Ileum (tissue), 1 donor: Measurements from ENCODE around the genes TBC1D3D, MRPL45, ARHGAP23 and SRCIN1.

GRCh38 chr17:37476454-37477247 lies 13.0 kb upstream of the DUSP14 start:
- PRO-cap: no peak

GRCh38 chr17:37512541-37513431 lies 23.1 kb downstream of the DUSP14 start:
- PRO-cap: no peak

- PRO-cap: no peak
Measured at GRCh38 chr17:37552763-37553982, 56.0 kb downstream of the SYNRG start.

- PRO-cap: no peak
Measured at GRCh38 chr17:37676521-37677138, 33.4 kb upstream of the DDX52 start.

DNA sequence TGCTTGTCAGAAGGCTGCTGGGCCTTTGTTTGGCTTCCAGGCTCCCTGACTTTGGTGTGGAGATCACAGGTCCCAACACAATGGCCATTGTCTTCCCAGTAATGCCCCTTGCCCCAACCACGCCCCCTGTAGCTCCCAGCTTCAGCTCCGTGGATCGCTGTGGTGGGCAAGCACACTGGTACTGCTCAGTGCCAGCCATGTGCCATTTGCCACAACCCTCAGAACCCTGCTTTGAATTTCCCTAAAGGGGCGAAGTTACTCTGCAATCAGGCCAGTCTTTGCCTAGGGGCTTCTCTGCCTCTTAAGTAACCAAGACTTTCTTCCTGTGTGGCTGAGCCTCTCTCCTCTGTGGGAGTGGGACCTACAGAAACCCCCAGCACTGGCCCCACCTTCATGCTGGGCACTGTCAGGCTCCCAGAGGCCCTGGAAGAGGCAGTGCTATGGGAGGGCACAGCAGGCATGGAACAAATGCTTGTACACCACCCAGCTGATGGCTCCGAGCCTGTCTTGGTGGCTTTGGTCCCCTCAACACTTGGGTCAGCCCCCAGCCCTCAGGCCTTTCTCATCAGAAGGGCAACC lies 14.7 kb downstream of the HNF1B start:
- PRO-cap: no peak

GRCh38 chr17:37766965-37767286 lies 22.1 kb upstream of the HNF1B start:
- PRO-cap: no peak

- PRO-cap: unidirectional peak, plus-strand start at chr17:37787386
Measured at GRCh38 chr17:37787108-37787589, 42.3 kb upstream of the HNF1B start.

GRCh38 chr17:37828801-37829164 lies 83.9 kb upstream of the HNF1B start:
- PRO-cap: no peak

DNA sequence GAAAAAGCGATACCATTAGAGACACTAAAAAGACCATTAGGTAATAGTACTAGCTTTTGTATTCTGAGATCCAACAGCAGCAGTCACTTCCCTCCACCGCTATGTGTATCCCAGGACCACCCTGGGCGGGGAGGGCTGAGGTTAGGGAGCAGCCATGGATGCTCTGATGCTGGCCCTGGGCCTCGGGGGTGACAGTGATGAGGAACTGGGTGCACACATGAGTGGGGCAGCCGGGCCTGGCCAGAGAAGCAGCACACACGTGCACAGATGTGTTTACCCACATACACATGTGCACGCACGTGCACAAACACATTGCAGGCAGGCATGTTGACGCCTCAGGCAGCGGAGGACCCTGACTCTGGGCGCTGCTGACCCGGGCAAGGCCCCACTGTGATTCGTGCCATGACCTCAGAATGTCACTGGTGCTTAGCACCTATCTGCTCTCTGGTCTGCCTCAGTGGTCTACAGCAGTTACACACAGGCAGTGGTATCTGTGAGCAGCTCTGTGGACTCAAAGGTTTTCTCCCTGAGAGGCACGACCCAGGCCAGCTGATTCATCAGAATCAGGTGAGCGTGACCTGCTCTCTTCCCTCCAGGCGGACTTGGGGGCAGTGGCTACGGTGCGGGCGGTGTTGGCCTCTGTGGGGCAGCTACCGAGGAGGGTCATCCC lies at the start of gene TBC1D3D:
Gene TBC1D3D, plus strand, starts transcription at position 412 of the 670 bp plus-strand sequence.
- PRO-cap: no peak

DNA sequence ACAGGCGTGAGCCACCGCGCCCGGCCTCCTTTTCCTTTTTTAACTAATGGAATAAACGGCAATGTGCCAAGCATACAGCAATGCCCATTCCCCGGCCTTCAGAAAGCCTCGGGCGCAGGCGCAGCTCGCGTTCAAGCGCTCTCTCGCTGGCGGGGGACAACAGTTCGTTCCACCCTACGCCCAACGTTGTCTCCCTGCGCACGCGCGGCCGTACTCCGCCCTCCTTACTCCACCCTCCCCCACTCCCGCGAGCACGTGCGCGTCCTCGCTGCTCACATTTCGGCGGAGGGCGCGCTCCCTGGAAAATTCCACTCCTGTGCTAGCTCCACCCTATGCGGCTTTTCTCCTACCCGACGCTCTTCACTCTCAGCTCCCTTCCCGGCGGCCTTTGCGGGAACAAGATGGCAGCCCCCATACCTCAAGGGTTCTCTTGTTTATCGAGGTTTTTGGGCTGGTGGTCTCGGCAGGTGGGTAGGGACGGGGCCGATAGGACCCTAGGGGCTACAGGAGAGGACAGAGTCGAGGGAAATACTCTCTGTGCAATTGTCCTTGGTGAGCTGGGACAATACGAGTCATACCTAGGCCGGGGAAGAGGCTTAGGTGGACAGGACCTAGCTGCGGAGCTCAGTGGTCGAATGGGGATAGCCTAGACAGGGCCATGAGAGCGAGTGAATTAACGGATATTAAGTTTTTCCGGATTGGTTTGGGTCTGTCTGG lies at the start of gene MRPL45:
Gene MRPL45, plus strand, starts transcription at position 386 of the 717 bp plus-strand sequence.
- PRO-cap: bidirectional peak, plus-strand start at position 391 of the sequence, minus-strand start at position 188 of the sequence

DNA sequence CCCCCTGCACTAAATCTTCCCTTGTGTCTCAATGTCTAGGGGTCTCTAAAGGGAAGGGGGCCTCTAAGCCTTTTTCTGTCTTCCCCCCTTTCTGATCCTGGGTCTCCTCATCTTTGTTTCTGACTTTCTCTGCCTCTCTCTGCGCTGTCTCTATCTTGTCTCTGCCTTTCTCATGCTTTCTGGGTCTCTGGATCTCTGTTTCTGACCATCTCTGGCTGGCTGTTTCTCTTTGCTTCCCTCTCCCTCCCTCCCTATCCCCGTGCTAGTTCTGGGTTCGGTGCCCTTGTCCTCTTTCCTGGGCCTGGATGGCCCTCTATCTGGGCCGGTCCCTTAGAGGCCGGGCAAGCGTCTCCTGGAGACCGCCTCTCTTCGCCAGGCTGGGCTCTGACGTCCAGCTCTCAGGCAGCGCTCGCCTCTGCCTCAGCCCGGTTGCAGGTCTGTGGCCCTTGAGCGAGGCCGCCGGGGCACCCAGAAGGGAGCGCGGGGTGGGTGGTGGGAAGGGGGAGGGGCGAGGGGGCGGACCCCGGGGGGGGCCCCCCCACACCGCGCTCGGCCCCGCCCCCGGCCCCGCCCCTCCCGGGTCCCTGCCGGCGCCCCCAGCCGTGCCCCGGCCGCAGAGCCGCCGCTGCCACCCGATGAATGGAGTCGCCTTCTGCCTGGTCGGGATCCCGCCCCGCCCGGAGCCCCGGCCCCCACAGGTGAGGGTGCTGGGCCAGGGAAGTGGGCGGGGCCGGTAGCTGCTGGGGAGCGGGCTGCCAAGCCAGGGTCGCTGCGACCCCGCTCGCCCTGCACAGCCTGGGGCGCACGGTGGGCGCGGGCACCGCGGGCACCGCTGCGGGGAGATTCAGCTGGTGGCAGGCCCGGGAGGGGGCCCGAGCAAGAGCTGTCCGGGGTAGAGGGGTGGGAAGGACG lies at the start of gene ARHGAP23:
Gene ARHGAP23, plus strand, starts transcription at position 614 of the 912 bp plus-strand sequence.
- PRO-cap: bidirectional peak, plus-strand start at position 616 of the sequence, minus-strand start at position 431 of the sequence

DNA sequence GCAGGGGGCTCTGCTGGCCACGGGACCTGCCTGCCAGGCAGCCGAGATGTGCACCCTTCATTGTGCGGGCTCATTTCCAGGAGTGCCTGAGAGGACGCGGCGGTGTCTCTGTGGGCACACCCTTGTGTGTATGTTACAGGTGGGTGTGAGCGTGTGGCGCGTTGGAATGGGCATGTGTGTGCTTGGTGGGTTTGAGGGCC lies 15.9 kb downstream of the ARHGAP23 start:
- PRO-cap: no peak

DNA sequence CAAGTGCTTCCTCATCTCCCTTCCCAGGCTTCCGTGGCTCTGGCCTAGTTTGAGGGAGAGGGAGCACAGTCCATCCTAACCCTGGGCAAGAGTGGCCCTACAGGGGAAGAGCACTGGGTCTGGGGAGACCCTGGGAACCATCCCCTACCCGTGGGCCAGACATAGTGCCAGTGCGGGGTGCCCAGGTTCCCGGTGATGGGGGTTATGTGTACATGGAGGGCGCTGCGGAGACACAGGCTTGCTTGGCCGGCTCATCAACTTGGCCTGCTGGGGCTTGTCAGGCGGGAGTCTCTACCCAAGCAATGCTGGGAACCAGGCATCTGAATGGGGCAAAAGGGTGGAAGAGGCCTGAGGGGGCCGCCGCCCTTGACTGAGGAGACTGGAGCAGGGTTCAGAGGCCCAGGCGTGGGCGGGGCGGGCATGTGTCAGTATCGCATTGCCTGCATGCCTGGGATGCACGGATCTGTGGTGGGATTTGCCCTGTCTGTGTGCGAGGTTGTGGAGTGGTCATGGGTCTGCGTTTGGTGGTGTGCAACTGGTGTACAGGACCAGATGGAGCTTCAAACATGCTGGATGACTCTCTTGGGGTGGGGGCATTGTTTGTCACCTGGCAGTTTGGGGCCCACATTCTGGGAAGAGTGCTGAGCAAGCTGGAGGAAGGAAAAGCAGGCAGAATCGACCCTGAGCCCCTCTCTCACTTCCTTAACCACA lies 21.1 kb downstream of the ARHGAP23 start:
- PRO-cap: no peak

GRCh38 chr17:38559363-38559807 lies 46.4 kb downstream of the SRCIN1 start:
- PRO-cap: no peak

DNA sequence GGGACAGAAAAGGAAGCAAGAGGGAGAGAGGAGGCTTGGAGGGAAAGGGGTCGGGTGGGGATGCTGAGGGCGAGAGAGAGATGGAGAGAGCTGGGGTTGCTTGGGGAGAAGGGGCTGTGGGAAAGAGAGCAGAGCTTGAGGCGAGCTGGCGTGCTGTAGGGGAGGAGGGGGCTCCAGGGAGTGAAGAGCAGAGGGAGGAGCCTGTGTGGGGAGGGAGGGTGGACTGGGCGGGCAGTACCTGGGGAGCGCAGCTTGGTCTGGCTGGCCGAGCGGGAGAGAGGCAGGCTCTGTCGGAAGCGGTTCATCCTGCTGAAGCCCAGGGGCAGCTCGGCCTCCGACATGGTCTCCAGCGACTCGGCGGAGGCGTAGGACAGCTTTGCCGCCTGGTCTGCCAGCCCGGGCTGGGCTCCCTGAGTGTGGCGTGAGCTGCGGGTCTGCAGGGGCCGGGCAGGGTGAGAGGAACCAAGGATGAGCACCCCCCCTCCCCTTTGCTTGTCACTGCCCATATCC lies 41.8 kb downstream of the SRCIN1 start:
- PRO-cap: no peak

- PRO-cap: bidirectional peak, plus-strand start at chr17:38605982, minus-strand start at chr17:38605916
Measured at GRCh38 chr17:38605349-38606366, at the start of gene SRCIN1. TSS of gene SRCIN1 (minus strand) at chr17:38605952.

DNA sequence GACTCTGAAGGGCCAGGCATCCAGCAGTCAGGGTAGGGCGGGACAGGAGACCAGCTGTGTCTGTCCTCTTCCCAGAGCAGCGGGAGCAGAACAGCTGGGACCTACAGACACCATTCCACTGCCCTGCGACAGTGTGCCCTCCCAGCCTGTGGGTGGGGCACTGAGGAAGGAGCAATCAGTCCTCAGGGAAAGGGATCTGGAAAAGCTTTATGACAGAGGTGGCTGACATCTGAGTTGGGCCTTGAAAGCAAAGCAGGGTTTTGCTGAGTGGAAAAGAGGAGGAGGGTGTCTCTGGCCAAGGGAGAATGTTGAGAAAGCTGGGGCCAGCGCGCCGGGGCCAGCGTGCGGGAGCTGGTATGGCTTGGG lies 11.5 kb upstream of the SRCIN1 start:
- PRO-cap: no peak

- PRO-cap: no peak
Measured at GRCh38 chr17:38708554-38709728, 3.9 kb downstream of the MLLT6 start.

GRCh38 chr17:38711779-38712070 lies 6.7 kb downstream of the MLLT6 start:
- PRO-cap: no peak

DNA sequence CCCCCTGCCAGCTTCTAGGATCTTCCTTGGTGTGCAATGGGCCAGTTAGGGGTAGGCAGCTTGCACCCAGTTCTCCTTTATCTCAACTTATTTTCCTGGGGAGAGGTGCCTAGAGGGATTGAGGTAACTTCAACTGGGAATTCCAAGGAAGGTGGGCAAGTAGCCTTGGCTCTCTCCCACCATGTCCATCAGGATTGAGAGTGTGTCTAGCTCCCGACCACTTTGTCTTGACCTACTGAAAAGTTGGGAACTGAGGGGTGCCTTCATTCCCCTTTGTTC lies 1.0 kb upstream of the CISD3 start:
- PRO-cap: no peak